Hair follicular keratinocyte (primary cell): ENCODE measurements around the genes ZNF330 and GYPB.

GRCh38 chr4:140413482-140413830 lies 14.0 kb downstream of the CLGN start:
- RAMPAGE, long total RNA, result no peak

DNA sequence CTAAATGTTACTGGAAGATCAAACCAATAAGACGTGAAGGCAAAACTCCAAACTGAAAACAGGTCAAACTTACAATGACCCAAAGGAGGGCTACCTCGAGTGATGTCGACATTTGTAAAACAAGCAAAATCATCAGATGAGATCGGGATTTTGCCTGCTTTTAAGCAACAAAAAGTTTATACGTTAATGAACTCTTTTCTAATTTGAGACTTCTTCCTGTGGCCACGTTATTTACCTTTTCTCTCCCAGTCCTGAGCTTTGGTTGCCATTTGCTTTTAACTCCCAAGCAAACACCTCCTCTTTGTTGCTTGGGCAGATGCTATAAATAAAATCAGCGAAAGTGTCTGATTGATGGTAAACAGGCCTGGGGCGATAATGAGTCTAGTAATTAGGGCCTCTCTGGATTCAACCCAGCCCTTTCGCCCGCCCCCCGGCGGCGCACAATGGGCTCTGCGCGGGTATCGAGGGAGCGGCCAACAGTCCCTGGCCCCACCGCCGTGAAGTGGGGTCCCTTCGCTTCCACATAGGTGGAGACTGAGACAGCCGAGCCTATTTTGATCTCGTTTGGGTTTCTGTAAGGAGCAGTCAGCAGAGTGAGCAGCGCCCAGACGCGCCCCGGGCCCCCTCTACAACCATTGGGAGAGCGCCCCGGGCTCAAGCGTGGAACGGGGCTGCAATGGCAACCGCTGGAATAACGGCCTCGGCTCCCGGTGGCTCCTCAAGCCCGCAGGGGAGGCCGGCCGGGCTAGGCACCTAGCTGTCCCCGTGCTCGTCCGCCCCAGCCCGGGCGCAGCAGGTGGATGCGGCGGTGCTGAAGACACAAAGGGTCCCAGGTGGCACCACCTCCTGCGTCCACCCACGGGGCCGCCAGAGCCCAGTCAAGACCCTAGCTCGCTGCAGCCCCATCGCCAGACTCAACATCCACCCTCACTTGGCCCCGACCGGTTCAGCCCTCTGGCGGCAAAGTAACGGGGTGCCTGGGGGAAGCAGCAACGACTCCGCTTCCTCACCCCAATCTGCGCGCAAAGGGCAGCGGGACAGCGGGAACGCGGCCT lies 652 bp downstream of the CLGN start:
- RAMPAGE, long total RNA, result no peak

DNA sequence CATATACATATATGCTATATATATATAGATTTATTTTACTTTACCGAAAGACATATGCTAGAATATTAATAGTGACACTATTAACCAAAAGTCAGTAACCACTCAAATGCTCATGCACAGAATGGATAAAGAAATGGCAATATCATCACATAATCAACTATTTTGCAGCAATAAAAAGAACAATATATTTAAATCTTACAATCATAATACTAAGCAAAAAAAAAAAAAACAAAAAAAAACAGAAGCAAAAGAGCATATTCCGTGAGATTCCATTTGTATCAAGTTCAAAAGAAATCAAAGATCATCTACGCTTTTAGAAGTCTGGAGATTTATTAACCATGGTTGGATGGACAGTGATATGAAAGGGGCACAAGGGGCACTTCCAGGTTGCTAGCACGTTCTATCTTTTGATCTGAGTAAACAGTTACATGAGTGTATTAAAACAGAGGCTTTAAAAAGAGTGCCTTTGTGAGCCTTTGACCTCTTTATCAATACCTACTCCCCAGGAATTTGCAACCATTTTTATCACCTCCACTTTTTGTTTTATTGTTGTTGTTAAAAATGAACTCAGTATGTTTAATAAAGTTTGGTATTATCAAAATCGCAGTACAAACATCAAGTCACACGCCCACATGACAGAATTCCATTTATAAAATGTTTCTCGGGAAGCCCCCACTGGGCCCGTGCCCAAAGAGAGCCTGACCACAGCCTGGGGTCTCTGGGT lies 72.3 kb upstream of the UCP1 start:
- RAMPAGE, long total RNA, result no peak

DNA sequence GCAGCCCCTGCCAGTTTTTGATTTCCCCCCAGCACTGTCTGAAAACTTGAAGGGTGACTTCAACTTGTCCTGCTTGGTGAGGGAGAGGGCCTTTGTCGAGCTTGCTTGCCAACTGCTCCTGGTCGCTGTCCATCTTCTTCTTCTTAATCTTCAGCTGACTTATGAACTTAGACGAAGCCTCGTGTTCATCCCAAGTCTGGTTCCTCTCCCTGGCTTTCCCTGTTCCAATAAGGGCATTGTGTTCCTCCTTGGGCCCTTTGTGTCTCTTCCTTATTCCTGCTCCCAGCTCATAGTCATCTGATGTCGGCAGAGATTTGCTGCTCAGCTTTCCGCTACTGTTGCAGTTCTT lies 73.7 kb upstream of the UCP1 start:
- RAMPAGE, long total RNA, result no peak

GRCh38 chr4:140673541-140674105 lies 82.6 kb downstream of the TBC1D9 start:
- RAMPAGE, long total RNA, result no peak

GRCh38 chr4:140755368-140755542 lies 930 bp downstream of the TBC1D9 start:
- RAMPAGE, long total RNA, result no peak

- RAMPAGE, long total RNA, result no peak
Observed at GRCh38 chr4:140930454-140931129, 174.4 kb upstream of the TBC1D9 start.

GRCh38 chr4:141131726-141132064 lies 1.6 kb downstream of the RNF150 start:
- RAMPAGE, long total RNA, result no peak

- RAMPAGE, long total RNA, result no peak
Observed at GRCh38 chr4:141153980-141154752, 20.9 kb upstream of the RNF150 start.

GRCh38 chr4:141220531-141221791 lies at the start of gene ZNF330:
TSS of gene ZNF330 (plus strand) at chr4:141220895.
- RAMPAGE, long total RNA, result no peak

GRCh38 chr4:141229343-141229945 lies 8.7 kb downstream of the ZNF330 start:
- RAMPAGE, long total RNA, result no peak

DNA sequence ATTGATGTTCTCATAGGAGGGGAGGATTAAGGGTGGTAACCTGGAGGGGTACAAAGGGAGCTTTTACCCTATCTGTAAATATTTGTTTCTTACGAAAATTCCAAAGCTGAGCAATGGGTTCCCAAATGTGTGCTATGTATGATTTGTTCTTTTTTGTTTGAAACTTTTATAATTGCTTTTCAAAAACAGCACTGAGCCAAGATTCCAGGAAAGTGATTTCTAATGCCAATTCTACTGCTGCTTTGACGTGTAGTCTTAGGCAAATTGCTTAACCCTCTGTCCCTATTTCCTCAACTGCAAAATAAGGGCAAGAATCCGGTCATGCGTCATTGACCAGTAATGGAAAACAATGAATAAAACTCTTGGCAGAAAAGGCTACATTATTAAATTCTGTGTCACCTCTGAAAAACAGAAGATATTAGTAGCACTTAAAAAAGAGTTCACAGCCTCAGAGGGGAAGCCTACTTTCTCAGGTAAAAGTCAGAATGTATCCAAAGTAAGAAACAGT lies 454.7 kb downstream of the IL15 start:
- RAMPAGE, long total RNA, result no peak

DNA sequence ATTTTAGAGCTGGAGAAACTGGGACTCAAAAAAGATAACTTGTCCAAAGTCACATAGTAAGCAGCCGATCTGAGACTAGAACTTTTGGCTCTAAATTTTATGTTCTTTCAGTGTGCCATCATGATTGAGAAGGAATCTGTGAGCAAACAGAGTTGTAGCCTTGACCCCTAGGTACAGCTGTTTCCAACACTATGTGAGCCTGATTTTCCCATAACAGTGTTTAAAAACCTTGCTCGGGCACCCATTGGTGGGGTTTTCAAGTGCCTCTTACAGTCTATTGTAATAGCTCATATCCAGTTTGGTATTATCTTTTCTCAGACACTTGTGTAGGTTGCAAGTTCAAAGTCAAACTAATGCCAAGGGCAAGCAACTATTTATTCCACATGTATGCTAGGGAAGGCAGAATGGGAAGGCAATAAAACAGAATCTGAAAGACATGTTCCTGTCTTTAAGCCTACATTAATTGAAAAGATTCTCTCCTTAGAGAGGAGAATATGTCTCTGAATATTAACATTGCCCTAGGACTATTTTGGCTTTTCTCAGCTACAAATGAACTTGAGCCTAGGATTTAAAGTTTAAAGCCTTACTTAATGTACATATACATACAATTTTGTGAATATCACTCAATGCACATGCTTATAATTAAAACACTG lies 467.8 kb downstream of the INPP4B start:
- RAMPAGE, long total RNA, result no peak

DNA sequence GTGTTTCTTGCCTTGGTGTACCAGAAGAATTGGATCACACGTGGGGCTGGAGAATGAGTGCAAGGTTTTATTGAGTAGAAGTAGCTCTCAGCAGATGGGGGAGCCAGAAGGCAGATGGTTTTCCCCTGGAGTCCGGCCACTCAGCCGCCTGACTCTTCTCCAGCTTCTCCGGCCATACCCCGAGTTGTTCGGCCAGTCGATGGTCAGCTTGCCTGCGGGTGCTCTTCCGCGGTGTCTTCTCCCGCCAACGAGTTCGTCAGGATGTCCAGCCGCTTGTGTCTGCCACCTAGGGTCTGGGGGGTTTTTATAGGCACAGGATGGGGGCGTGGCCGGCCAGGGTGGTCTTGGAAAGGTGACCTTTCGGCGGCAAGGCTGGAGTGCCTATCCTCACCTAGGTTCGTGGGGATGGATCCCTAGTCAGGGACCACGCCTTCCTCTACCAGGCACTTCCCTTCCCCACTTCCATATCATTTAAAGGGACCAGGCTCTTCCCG lies 14.6 kb downstream of the GAB1 start:
- RAMPAGE, long total RNA, result no peak

GRCh38 chr4:143406368-143406943 lies 69.8 kb downstream of the GAB1 start:
- RAMPAGE, long total RNA, result no peak

DNA sequence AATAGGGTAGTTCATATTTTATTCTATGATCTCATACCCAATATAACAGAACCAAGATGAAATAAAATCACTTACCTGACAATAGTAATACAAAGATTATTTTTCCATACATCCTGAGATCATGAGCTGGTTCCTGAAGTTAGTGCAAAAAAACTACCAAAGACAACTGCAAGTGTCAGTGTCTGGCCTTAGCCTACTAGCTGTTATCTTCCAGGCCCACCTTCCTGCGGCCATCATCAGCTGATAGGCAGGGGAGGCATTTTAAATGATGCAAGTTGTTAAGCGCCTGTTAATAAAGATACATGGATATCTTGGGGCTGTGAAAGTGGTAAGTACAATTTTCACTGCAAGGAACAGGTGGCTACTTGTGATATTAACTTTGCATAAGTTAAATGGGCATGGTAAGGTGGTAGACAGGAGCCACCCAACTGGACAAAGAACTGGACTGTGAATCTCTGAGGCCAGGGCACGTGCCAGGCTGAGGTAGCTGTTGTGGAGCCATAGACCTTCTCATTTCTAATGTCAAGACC lies at the start of gene GYPB:
TSS of gene GYPB (minus strand) at position 205 of the 530 bp plus-strand sequence.
- RAMPAGE, long total RNA, result no peak

DNA sequence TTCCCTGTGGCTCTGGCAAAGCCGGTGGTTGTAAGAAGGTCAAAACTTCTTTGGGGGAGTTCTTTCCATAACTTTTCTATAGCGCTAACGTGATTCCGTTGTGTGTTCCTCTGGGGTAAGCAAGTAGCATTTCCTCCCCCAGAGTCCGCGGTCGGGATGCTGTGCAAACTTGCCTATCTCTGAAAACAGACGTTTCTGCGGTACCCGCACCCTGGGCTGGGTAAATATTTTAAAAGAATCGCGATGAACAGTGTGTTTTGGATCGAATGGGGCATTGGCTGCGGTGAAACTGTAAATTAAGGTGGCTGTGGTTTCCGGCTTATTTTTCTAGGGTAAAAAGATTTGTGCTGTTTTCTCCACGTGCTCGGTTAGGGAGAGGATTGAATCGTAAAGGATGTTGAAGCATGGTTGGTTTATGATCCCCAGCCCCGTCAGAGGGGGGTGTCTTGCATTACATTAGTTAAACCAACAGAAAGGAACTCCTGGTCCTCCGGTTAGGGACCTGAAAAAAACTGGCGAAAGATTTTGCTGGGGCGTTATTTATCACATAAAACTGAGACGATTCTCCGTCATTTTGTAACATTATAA lies 1.1 kb downstream of the HHIP start:
- RAMPAGE, long total RNA, result no peak

- RAMPAGE, long total RNA, result no peak
Observed at GRCh38 chr4:144782914-144783236, 136.9 kb downstream of the HHIP start.

DNA sequence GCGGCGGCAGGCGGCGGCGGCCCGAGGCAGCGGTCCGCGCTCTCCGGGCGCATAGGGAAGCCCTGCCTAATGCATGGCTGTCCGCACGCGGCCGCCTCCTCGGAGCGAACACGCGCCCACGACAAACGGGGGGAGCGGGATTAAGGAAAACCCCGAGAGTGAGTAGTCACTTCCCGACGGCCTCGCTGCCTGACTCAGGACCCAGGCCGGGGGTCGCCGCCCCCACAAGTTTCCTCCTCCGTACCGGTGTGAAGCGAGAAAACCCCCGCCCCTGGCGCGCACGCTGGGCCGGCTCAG lies 346 bp downstream of the OTUD4 start:
- RAMPAGE, long total RNA, result no peak

GRCh38 chr4:145182928-145183371 lies 2.6 kb upstream of the OTUD4 start:
- RAMPAGE, long total RNA, result no peak